Epithelial cell of prostate (primary cell): ENCODE results near the genes ADAM12 and MGMT.

- RRBS: 2% methylated on average over 46 of the region's 135 CpGs
Measured at GRCh38 chr10:126387837-126388924, at the start of gene ADAM12. Gene ADAM12, minus strand, starts transcription at chr10:126388477.

GRCh38 chr10:126905752-126906909 lies 903 bp downstream of the DOCK1 start:
- RRBS: 1% methylated on average over 22 of the region's 93 CpGs

DNA sequence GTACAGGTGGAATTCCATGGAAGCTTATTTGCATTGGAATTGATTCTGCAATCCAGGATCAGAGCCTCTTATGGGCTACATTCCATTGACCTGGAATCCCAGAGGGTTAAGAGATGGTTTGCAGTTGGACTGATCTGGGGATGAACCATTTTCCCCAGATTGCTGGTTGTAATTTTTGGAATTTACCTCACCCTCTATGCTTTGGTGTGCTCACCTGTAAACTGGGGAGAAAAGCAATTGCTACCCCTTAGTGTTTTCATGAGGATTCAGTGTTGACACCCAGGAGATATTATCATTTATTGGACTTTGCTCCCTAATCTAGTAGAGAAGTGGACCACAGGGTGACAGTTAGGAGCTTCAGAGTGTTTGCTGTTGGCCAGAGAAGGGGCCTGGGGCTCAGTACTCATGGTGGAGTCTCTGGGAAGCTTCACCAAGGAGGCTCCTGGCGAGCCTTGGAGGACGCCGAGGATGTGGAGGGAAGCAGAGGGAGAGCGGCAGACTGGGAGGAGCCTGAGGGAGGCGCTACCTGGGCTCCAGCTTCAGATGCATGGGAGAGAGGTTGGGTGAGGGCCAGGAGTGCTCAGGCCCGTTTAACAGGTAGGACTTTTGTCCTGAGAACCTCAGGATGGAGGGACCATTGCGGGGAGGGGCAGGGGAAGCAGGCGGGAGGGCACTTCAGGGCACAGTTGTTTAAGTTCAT lies 24.0 kb downstream of the DOCK1 start:
- RRBS: no CpG with 5 or more reads among the region's 8 CpGs

DNA sequence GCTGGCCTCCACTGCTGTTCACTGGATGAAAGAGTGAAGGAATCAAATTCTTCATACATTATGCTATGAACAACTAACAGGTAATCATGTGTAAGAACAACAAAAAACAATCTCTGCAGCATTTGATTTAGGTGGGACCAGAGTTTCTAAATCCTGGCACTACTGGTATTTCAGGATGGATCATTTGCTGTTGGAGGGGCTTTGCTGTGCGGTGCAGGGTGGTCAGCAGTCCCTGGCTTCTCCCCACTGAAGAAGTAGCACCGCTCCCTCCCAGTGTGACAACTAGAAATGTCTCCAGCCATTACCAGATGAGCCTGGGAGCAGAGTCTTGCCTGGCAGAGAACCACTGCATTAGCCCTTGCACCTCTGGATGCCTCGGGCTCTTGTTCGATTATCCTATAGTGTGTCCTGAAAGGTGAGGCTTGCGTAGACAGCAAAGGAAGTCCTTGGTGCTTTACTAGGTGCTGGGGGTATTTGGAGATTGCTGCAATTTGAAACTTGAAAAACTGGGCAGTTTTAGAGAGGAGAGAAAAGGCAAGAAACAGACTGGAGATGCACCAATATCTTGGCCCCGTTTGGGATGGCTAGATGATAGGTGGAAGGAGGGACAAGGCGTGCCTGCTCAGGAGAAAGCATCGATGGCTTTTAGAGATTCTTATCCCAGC lies 18.1 kb downstream of the INSYN2A start:
- RRBS: no CpG with 5 or more reads among the region's 8 CpGs

DNA sequence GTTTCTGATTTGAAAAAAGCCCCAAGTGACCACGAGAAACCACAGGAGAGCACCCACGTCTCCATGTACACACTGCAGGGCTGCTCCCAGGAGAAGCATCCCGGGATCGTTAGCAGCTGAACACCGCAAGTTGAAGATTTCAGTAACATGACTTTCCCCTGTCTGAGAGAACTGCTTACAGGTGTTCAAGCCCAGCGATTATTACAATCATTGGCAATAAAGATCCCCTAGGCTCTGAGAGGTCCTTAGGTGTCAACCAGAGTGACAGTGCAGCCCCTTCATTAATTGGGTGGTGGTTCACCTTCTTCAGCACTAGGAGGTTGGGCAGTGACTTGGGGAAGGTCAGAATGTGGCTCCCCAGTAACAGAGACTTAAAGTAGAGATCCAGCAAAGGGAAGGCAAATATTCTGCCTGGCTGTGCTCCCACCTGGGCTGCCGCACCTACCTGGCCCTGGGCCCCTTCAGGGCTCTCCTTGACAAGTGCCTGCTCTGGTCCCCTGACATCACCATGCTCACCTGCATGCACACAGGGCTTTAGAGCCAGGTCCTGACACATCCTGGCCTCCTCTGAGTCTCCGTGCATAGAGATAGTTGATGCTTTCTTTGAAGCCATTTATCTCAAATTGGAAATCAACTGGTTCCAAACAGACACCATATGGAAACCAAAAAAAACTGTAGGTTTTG lies 1.9 kb downstream of the CLRN3 start:
- RRBS: no CpG with 5 or more reads among the region's 8 CpGs

DNA sequence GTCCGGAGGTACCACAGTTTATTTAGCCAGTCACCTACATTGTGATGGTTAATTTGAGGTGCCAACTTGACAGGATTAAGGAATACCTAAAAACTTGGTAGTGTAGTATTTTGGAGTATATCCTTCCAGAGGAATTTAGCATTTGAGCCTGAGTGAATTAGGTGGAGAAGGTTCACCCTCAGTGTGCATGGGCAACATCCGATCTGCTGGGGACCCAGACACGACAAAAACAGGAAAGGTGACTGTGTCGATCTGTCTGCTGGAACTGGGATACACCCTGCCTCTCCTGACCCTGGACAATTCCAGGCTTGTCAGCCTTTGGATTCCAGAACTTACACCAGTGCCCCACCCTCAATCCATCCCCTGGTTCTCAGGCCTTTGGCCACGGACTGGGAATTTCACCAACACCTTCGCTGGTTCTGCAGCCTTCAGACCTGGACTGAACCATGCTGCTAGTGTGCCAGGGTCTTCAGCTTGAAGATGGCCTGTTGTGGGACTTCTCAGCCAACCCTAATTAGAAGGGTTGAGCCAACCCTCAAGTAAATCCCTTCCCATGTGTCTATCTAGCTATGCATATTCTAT lies 41.9 kb downstream of the PTPRE start:
- RRBS: no CpG with 5 or more reads among the region's 6 CpGs

DNA sequence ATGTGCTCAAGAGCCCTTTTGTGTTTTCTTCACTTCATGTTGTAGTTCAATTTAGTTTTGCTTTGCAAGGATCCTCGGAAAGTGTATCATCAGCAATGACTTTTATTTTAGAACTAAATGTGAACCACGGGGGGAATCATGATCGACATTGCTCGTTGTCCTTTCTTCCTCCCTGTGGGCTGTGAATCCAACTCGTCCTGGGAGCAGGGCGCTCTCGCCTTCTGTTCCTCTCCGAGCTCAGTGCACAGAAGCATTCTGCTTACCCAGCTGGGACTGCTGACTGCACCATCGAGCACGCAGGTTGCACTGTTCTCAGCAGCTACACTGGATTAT lies 92.3 kb downstream of the PTPRE start:
- RRBS: no CpG with 5 or more reads among the region's 10 CpGs

- RRBS: 60% methylated on average over 1 of the region's 22 CpGs
Measured at GRCh38 chr10:128019353-128020098, 106.7 kb downstream of the MKI67 start.

DNA sequence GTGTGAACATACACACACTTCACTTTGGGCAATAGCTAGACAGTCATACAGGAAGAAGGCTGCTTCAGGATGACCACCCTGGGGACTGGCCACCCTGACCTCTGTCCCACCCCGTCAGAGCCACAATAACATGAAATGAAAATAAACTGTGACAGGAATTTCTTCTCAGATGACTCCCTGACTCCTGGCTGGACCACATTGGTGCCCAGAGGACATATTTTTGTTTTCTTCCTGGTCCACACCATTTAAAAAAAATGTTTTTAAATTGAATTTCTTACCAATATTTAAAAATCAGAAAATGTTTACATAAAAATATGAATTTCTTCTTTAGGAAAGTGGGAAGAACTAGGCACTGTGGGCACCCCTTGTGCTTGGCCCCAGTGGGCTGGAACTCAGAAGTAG lies 81.6 kb downstream of the MKI67 start:
- RRBS: no CpG with 5 or more reads among the region's 1 CpG

DNA sequence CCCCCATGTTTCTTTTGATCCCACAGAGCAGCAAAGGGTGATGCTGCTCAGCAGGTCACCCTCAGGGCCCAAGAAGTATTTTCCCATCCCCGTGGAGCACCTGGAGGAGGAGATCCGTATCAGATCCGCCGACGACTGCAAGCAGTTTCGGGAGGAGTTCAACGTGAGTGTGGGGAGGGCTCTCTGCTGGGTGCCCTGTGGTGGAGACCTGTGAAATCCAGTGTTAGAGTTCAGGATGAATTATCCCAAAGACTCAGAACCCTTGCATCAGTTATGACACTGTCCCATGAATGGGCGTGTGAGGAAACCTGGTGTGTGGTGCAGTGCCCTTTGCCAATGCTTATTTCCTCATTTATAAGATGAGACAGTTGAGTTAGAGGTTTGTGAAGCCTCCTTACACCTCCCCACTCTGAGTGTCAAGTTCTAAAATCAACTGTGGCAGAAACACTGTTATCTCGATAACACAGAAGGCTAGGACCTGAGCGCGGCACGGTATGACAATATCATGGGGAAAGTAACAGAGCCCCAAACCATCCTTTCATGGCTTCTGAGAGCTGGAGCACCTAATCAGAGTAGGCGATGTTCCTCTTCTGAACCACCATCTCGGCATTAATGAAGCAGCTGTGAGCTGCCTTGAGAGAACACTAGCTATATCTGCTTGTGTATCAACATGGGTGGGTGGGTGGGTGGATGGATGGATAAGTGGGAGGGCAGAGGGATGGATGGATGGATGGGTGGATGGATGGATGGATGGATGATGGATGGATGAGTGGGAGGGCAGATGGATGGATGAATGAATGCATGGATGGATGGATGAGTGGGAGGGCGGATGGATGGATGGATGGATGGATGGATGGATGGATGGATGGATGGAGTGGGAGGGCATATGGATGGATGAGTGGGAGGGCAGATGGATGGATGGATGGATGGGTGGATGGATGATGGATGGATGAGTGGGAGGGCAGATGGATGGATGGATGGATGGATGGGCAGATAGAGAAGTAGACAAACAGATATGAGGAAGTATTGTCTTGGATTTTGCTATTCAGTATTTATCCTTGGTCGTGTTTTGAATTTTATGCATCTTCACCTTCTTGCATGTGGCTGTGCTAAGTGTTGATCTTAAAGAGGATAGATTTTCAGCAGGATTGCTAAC lies 76.3 kb downstream of the MKI67 start:
- RRBS: no CpG with 5 or more reads among the region's 16 CpGs

- RRBS: no CpG with 5 or more reads among the region's 5 CpGs
Measured at GRCh38 chr10:128050660-128051541, 75.3 kb downstream of the MKI67 start.

DNA sequence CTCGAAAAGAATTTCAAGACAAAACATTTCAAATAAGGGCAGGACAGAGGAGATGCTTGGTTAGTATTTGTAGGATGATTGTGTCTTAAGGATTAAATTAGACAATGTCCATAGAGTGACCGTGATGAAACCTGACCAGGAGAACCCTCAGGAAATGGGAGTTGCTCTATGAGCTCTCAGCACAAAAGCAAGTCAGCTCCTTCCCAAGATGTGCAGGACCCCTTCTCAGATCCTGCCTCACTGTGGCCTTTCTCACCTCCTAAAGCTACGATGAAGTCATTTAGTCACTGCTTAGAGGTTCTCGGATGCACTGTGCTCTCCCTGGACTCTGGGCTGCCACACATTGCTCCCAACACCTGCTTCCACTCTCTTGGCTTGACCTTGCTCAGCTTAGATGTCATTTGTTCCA lies 639.4 kb upstream of the MKI67 start:
- RRBS: no CpG with 5 or more reads among the region's 4 CpGs

- RRBS: 1% methylated on average over 21 of the region's 102 CpGs
Measured at GRCh38 chr10:129466572-129467457, at the start of gene MGMT. Gene MGMT, plus strand, starts transcription at chr10:129467241.

DNA sequence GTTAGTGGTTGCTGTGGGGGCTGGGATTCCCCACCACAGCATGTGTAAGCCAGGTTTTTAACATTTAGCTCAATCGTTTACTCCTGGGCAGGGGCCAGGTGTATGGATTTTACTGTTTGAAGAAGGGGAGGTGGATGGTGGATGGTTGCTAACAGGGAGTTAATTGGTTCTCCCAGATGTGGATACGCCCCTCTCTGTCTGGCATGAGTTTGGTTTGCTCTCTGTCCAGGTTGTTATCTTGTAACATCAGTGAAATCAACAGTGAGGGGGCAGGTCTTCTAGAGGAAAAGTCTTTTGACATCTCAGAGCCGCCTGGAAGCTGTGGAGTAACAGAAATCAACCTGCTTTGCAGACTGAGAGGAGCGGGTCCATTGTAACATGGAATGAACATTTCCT lies 243.4 kb downstream of the MGMT start:
- RRBS: no CpG with 5 or more reads among the region's 4 CpGs

DNA sequence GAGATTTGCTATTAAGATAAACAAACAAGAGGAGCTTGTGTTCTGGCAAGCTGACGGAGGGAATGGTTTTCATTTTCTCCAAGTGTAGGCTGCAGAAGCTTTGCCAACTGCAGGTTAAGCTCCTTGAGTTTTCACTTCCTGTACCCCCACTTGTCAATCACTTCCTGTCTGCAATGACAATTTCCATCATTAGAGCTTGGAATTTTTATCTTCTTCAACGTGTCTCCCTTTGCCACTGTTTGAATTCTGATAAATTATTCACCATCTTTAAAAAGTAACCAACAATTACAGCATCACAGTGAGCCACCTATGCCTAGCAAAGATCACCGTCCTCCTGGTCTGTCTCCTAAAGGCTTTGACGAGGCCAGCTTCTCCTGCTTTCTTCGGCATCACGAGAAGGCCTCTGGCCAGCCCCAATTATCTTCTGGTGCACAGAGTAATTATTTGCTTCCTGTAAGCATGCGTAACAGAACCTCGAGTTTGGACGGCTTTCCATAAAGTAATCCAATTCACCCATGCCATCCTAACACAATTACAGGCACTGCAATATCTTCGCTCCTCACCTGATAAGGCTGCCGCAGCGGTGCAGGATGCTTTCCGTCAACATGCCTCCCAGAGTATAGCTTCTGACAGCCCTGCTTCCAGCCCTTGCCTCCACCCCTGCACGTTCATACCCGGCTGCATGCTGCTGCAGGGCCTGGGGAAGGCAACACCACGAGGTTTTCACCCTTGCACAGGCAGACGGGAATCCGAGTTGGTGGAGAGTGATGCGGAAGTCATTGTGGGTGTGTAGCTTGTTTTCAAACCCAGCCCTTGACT lies 13.1 kb downstream of the EBF3 start:
- RRBS: no CpG with 5 or more reads among the region's 19 CpGs

GRCh38 chr10:130109624-130110146 lies 945 bp downstream of the C10orf143 start:
- RRBS: no CpG with 5 or more reads among the region's 11 CpGs

- RRBS: no CpG with 5 or more reads among the region's 2 CpGs
Measured at GRCh38 chr10:131139707-131139906, 171.9 kb downstream of the TCERG1L start.

- RRBS: no CpG with 5 or more reads among the region's 4 CpGs
Measured at GRCh38 chr10:131386592-131386863, 75.0 kb upstream of the TCERG1L start.

DNA sequence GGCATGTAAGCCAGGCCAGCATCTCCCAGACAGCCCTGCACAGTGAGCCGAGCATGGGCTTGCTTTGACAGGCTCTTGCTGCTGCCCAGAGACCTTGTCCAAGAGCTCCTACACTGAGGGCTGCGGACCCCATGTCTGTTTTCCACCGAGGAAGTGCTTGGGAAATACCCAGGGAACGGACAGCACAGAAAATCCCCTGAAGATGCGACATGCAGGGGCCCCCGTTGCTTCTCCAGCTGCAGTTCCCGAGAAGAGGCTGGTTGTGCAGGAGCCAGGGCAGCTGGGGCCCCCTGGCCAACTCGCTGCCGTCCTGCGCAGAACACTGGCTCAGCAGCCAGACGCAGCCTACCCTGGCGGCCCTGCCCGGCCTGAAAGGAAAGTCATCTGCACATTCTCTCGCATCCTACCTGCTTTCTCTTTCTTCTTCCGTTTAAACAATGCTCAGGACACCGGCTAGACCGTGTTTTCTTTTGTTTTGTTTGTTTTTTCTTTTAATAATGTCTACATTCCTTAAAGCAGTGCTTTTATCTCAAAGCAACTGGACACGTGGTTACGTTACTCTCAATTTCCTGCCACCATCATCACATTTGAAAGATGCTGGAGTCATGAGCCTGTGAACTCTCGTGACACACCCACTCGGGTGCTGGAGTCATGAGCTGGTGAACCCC lies 156.9 kb upstream of the PPP2R2D start:
- RRBS: 11% methylated on average over 4 of the region's 21 CpGs

DNA sequence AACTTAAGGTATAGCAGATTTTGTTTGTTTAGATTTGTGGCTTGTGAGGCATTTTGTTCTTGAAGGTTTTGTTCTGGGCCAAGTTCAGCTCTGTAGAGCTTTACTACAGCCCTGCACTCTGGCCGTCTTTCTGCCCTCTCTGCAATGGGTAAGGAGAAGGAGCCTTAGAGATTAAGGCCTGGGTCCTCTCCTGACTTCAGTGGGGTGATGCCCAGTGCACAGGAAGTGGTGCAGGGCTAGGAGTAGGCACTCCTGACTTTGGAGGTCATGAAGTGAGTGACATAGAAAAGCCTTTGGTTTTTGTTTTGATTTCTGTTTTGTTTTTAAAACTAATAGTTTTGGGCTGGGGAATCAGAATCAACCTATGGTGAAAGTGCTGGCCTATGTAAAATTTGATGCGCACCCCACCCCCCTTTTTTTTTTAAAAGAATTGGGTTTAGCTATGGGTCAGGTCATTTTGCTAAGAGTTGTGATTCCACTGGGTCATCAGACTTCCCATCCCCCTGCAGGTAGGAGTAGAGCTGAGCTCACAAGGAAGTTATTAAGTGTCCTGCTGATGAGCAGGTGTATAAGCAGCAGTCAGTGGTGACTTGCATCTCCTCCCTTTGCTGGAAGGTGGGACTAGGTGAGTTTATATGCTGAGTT lies 3.9 kb downstream of the PPP2R2D start:
- RRBS: no CpG with 5 or more reads among the region's 2 CpGs